Karpas-422 (cell line): ENCODE measurements around the genes ALDH1A2 and RNF111.

DNA sequence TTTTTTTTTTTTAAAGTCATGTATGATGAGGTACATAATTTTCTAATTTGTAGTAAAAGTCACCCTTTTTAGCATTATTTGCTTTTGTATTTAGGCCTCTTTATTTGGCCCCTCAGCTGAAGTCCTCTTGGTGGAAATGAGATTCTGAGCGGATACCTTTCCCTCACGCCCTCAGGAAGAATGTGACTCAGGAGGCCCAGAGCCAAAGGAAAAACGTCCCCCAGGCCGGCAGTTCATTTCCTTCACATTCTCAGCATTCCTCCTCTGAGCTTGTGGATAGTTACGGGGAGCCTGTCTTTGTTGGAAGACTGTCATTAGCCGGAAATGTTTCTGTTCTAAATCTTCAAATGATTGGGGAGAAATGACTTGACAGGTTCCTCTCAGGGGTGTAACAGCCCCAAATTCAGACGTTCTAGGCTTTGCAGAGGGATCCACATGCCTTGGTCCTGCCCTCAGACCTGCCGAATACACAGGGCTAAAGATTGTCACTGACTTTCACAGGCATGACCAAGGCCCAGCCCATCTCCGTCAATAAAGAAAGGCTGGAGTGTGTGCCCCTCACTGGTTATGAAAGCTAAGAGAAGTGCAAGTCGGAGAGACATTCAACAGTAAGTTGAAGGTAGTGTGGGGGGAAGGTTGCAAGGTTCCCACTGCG is 39.9 kb upstream of the MYZAP start:
- PRO-cap = no peak
- RAMPAGE, long total RNA = no peak

GRCh38 chr15:57592468-57592890 is 775 bp downstream of the MYZAP start:
- PRO-cap = no peak
- RAMPAGE, long total RNA = no peak

GRCh38 chr15:57599309-57599642 is 7.6 kb downstream of the MYZAP start:
- PRO-cap = no peak
- RAMPAGE, long total RNA = no peak

- PRO-cap = no peak
- RAMPAGE, long total RNA = no peak
These were observed 34.0 kb downstream of the MYZAP start for GRCh38 chr15:57625632-57626228.

GRCh38 chr15:57679677-57680465 is 26.6 kb upstream of the POLR2M start:
- PRO-cap = no peak
- RAMPAGE, long total RNA = no peak

GRCh38 chr15:58065389-58066317 is at the start of gene ALDH1A2:
Gene ALDH1A2, minus strand, starts transcription at chr15:58065711.
- PRO-cap = no peak
- RAMPAGE, long total RNA = no peak

DNA sequence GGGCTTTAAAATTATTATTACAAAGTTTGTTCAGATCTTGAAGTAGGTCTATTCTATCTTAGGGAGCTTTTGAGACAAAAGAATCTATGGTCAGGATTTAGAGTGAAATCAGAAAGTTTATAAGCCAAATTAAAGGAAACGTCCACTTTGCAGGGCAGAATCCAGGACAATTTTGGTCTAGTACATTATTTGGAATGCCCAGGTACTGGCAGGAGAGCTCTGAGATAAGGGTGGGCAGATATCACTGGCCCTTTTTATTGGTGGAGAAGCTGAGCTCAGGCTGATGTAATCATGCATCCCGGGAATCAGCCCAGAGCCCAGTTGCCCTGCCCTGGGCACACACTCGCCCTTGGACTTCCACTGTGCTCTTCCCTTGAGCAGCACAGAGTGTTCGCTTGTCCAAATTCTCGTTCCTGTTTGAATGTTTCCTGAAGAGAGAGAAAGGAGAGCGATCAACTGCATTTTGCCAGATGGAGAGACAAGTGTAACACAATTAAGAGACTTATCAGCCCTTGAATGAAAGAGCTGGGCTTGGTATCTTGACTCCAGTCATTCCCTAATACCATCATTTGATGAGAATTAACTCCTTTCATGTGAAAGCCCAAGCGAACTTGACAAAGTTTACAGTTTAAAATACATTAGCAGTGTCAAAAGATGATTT is 3.7 kb downstream of the AQP9 start:
- PRO-cap = no peak
- RAMPAGE, long total RNA = no peak

- PRO-cap = no peak
- RAMPAGE, long total RNA = no peak
These were observed 9.0 kb downstream of the AQP9 start for GRCh38 chr15:58147267-58147582.

DNA sequence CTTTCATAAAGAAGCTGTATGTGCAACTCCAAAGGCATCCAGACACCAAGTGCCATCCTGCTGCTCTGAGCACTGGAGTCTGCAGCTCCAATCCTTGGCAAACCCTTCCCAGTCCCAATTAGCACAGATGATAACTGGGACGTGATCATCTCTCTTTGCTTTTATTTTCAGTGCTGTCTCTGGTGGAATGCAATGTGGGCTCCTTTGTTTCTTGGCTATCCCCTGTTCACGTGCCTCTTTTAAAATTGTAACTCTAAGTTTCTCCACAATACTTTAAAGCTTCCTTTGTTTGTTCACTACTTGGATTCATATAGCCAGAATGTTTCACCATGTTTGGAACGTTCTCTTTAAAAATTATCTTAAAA is 141.0 kb downstream of the AQP9 start:
- PRO-cap = no peak
- RAMPAGE, long total RNA = no peak

DNA sequence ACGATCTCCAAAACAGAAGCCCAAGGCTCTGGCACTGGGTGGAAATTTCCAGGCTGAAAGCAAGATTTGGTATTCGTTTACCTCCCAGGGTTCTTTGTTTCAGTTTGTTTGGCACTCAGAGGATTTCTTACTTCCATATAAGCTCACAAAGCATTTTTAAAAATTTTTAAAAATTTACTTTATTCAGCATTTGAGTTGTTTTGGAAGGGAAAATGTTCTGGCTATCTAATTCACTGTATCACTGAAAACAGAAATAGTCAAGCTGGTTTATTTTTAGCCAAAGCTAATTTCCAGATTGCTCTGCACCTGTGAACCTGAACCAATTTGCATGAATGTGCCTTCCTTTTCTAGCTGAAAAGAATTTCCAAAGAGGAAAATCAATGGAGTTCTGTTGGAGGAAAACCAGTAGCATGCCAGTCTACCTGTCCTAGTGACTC is 134.2 kb upstream of the LIPC start:
- PRO-cap = no peak
- RAMPAGE, long total RNA = no peak

DNA sequence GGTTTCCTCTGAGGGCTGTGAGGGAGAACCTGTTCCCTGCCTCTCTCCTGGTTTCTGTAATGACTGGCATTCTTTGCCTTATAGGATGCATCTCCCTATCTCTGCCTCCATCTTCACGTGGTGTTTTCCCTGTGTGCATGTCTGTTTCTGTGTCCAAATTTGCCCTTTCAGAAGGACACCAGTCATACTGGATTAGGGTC is 71.3 kb upstream of the LIPC start:
- PRO-cap = no peak
- RAMPAGE, long total RNA = no peak

DNA sequence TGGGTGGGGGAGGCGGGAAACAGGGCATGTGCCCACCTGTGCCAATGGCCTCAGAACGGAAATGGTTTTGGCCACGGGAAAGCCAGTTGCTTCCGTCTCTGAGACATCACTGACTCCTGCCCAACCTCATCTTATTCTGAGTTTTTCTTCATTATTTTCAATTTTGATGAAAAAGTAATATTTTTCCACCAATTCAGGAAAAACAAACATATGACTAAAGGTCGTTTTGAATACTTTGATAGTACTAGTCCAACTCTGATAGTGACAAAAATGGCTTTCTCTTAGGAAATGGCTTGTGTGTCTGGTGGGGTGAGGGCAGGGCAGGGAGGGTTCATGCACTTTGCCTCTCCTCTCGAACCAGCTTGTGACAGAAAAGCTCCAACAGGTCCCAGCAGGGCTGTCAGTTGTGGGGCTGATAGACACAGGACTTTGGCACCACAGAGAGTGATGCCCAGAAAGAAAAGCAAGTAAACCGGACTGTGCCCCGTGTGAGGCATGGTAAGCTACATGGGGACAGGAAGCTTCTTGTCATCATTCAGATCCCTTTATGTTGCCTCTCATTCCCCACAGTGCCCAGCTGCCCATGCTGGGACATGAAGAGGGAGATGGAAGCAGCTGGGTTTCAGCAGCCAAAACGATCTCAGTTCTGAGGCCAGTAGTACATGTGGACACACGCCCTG is 29.9 kb upstream of the LIPC start:
- PRO-cap = no peak
- RAMPAGE, long total RNA = no peak

DNA sequence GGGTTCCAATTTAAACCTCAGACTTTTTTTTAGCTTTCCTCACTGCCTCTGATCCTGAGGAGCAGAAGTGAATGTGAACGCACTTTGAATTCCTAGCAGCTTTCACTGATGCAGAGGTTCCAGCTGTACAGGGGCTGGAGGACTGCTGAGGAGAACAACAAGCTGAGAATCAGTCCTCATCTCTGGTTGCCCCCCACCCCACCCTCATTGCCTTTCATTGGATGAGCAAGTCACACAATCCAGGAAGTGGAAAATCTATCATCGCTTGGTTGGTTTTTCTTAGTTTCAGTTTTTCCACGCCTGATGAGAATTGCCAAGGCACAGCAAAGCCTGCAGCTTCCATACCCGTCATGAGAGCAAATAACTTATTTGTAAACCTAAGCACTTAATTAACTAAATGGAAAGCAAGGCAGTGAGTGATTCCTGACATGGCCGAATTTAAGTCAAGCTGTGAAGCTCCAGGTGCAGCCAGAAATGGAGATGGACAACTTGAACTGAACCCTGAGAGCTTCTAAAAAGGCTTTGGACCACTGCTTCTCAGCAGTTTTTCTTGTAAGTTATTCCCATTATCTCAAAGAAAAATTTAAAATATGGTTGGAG is 21.4 kb upstream of the LIPC start:
- PRO-cap = unidirectional peak, plus-strand start at position 288 of the sequence
- RAMPAGE, long total RNA = no peak

- PRO-cap = no peak
- RAMPAGE, long total RNA = no peak
These were observed 86.0 kb downstream of the LIPC start for GRCh38 chr15:58517449-58518552.

GRCh38 chr15:58551568-58552519 is 120.1 kb downstream of the LIPC start:
- PRO-cap = no peak
- RAMPAGE, long total RNA = no peak

DNA sequence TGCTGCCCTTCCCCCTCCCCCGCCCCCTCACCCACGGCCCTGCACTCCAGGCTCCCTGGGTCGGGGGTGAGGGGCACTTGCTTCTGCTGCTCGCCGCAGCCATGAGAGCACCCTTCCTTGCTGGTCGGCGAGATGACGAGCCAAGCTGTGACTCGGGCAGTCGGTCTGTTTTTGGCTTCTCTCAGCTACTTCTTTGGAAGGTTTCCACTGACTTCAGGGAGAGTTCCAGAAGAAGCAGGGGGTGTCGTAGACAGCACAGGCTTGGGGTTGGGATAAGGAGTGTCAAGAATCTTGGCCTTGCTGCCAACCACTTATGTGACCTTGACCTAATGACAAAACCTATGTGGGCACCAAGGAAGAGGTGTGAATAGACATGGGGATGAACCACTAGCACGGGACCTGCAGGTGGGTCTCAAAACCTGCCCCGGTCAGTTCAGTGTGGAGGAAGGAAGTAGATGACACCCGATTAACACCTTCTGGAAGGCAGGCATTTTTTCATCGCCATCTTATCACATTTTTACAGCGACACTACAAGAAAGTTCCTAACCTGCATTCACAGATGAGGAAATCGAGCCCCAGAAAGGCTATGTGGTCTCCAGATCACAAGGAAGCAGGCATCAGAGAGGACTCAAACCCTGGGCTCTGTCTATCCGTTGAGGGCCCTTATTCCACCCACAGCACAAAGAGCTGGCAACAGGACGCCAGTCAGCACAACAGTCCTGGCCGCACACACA is 120.9 kb downstream of the LIPC start:
- PRO-cap = no peak
- RAMPAGE, long total RNA = no peak

GRCh38 chr15:58575111-58575614 is 143.4 kb downstream of the LIPC start:
- PRO-cap = no peak
- RAMPAGE, long total RNA = no peak

DNA sequence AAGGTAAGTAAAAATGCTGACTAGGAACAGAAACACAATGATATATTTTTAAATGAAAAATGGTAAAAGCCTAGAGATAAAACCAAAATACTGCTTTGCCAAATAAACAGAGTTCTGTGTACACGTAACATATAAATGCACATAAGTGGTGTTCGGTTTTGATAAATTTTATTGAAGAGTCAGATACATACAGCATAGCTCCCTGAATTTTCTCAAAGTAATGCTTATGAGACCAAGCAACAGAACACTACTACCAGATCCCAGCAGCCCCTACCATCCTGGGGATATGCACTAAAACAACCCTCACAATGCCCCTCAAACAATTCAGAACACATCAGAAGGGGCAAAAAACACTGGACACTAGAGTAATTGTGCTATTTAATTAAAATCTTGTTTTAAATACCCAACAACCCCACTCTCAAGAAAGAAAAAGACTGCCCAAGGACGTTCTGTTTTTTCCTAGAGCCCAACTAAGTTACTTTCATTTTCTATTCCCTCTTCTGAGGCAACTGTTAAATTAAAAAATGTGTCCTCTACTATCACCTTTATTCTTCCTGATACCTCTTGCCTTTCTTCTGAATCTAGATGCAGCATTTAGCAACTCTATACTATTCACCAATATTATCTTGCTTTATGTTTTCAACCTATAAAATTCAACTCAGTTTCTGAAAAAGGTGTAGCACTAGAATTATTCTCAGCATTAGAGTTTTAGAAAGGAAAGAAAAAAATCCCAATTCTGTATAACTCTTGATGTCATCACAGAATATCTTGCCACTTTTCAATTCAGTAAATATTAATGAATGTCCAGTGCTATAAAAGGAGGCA is 120.9 kb downstream of the ADAM10 start:
- PRO-cap = no peak
- RAMPAGE, long total RNA = no peak

DNA sequence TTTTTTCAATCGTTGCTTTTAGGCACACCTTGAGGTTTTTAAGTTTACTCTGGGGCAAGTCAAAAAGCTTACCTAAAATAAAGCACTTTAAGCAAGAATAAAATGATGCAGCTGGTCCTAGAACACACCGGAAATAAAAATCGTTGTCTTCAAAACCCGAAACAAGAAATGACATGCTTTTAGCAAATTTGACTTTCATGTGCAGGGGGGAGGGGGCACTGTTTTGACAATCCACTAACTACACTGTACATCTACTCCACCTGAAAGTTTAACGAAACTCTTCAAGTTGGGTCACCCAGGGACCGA is 1.2 kb downstream of the ADAM10 start:
- PRO-cap = bidirectional peak, plus-strand start at position 264 of the sequence, minus-strand start at position 142 of the sequence
- RAMPAGE, long total RNA = no peak

GRCh38 chr15:58987369-58988251 is at the start of gene RNF111:
Gene RNF111, plus strand, starts transcription at chr15:58987663.
- PRO-cap = bidirectional peak, plus-strand start at chr15:58987726, minus-strand start at chr15:58987552
- RAMPAGE, long total RNA = no peak